Measurements from ENCODE around the gene POLD3.

GRCh38 chr11:74466502-74467390 lies 603 bp downstream of the KCNE3 start:
- PRO-cap, 3 experiments: no peak in any of the 3 experiments
- RAMPAGE, long total RNA, 4 experiments: no peak in any of the 4 experiments
- RRBS: 21% methylated on average over 4 of the region's 35 CpGs

DNA sequence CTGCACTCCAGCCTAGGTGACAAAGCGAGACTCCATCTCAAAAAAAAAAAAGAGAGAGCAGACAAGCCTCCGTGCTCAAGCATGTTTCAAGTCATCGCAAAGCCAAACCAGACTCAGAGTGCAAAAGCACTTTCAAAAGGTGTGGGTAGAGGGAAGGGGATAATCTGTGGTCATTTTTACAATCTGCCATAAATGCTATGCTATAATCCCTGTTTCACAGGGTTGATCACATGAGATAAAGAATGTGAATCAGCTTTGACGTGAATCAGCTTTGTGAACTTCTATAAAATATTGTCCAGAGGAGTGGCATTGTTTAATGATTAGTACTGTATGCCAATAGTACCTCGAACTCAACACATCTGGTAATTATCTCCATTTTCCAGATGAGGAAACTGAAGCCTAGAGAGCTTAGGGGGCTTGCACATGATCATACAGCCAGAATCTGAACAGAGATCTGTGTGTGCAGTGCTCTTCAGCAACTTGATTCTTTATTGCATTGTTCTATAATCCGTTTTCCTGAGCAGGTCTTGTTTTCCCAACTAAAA lies 20.0 kb upstream of the POLD3 start:
- PRO-cap, 3 experiments: no peak in any of the 3 experiments
- RAMPAGE, long total RNA, 4 experiments: no peak in any of the 4 experiments
- RRBS: no CpG with 5 or more reads among the region's 6 CpGs

DNA sequence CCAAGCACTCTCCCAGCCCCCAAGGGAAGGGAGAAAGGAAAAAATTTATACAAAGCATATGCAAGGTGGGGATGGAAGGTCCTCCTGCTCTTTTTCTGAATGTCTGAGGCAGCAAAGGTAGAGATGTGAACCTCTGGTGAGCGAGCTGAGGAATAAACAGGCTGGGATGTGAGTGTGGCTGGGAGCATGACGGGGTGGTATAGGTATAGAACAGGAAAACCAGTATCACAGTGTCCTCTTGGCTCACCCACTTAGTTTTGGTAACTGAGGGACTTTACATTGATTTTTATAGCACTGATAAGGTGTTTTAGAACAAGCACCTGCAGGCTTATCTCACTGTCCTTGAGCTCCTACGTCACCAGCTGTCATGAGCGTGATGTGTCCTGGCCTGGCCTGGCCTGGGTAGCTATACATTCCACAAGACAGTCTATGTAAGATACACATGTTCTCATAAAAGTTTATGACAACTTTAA lies 10.3 kb upstream of the POLD3 start:
- PRO-cap, 3 experiments: no peak in any of the 3 experiments
- RAMPAGE, long total RNA, 4 experiments: no peak in any of the 4 experiments
- RRBS: no CpG with 5 or more reads among the region's 4 CpGs

GRCh38 chr11:74592373-74593436 lies at the start of gene POLD3:
POLD3 (plus strand) TSS chr11:74592582.
- PRO-cap, 3 experiments: peak in 3 of 3 experiments; most common plus-strand start chr11:74592620 (in 3); most common minus-strand start chr11:74592491 (in 2)
- RAMPAGE, long total RNA, 4 experiments: start-site peak on the plus strand in 4 of 4 experiments, at chr11:74592588-74592648 at its widest, 31 to 76 reads per replicate
- RRBS: no CpG with 5 or more reads among the region's 65 CpGs

DNA sequence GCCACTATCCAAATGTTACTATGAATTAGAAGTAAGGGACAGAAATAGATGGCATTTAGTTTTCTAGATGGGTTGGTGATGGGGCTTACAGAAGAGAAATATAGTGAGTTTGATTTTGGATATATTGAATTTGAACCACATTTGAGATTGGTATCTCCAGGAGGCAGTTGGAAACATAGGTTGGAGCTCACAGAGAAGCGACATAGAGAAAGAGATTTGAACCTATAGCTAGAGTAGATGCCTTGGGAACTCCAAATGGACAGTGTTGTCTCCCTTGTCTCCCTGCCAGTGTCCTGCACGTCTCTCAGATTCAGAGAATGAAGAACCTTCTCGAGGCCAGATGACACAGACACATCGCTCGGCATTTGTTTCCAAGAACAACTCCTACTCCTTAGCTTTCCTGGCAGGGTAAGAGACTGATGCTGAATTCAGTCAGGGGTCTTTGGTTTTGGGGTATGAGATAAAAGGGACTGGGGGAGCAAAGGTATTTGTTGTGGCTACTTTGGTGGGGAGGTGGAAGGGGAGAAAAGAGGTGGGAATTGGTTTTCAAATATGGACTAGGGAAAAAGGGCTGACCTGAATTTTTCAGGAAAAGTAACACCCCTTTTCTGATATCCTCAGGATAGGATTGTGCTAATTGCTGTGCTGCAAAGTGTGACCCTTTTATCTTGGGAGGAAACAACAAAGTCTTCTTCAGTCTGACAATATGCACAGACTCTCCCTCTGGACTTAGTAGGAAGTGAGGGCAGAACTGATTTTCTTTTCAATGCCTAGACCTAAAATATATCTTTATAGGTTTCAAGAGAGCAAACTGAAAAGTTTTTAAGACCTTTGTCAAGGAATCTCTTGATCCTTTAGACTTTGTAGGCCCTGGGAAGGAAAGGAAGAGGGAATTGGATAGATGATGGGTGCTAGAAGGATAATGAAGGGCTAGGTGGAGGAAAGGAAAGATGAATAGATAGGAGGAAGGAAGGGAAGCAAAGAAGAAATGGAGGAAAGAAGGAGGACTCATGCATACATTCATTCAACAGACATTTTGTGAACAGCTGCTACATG lies 69.0 kb downstream of the RNF169 start:
- PRO-cap, 3 experiments: no peak in any of the 3 experiments
- RAMPAGE, long total RNA, 4 experiments: start-site peak on the minus strand in 1 of 4 experiments, centred at position 367 of the sequence, 6 reads per replicate
- RRBS: no CpG with 5 or more reads among the region's 5 CpGs

DNA sequence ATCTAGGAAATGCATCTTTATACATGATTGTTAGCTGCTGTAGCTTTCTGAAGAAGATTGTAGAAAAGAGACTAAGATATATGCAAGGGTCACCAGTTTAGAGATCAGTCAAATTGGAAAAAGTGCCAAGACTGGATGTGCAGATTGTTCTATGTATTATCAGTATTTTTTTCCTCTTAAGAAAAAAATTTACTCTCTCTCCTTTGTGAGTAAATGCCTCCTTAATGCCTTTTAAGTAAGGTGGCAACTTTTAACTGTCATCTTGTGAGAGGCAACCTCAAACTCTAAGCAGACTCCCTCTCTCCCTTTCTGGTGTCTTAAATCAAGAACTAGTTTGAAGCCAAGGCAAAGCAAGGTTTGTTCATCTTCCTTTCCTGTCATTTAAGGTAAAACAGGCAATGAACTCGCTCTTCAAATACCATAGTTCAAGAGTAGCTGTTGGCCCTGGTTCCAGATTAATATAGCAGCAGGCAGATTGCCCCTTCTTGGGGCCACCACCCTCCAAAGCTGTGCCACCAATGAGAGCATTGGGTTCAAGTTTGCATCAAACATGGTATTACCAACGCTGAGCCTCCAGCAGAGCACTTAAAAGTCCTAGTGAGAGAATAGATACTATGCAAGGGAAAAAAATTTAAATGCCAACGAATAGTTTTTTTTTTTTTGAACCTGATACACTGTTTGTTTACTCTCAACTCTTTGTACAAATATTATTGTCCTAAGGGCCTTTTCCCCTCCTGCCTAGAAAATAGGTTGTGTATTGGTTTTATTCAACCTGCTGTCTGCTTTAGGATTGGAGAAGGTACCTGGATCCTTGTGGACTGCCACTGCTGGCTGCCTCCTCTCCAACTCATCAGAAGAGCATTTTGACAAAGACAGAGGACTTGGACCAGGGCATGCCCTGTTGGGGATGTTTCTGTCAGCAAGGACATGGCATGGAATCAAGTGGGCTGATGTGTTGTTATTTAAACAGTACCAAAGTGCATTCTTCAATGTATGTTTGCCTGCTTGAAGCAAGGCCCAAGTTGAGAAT lies 93.0 kb downstream of the RNF169 start:
- PRO-cap, 3 experiments: no peak in any of the 3 experiments
- RAMPAGE, long total RNA, 4 experiments: no peak in any of the 4 experiments
- RRBS: no CpG with 5 or more reads among the region's 3 CpGs

- PRO-cap, 3 experiments: peak in 1 of 3 experiments; most common plus-strand start chr11:75154878 (in 1); most common minus-strand start chr11:75154658 (in 1)
- RAMPAGE, long total RNA, 4 experiments: no peak in any of the 4 experiments
- RRBS: no CpG with 5 or more reads among the region's 9 CpGs
Measured at GRCh38 chr11:75154514-75155549, 3.9 kb downstream of the SLCO2B1 start.

GRCh38 chr11:75203983-75204698 lies 36.4 kb upstream of the TPBGL start:
- PRO-cap, 3 experiments: peak in 1 of 3 experiments; most common plus-strand start chr11:75204531 (in 1)
- RAMPAGE, long total RNA, 4 experiments: no peak in any of the 4 experiments
- RRBS: no CpG with 5 or more reads among the region's 10 CpGs

DNA sequence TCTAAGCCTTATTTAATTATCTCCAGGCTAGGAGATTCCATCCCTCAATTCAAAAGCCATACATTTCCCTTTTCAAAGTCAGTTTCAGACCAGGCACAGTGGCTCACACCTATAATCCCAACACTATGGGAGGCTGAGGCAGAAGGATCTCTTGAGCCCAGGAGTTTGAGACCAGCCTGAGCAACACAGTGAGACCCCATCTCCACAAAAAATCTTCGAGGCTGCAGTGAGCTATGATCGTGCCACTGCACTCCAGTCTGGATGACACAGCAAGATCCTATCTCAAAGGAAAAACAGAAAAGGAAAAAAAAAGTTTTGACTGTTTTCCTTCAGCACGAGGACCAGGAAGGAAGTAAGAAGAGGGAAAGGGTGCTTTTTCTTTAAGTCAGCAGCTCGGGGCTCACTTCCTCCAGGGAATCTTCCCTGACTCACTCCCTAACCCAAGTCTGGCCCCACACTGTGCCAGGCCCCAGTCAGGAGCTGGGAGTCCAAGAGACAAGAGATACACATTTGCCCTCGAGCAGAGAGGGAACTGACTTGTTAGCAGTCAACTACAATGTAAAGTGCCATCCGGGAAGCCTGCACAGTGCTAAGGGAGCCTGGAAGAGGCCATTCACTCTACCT lies 14.3 kb downstream of the ARRB1 start:
- PRO-cap, 3 experiments: peak in 3 of 3 experiments; most common plus-strand start position 472 of the sequence (in 3)
- RAMPAGE, long total RNA, 4 experiments: no peak in any of the 4 experiments
- RRBS: no CpG with 5 or more reads among the region's 6 CpGs

GRCh38 chr11:75341872-75342882 lies 9.3 kb downstream of the ARRB1 start:
- PRO-cap, 3 experiments: no peak in any of the 3 experiments
- RAMPAGE, long total RNA, 4 experiments: no peak in any of the 4 experiments
- RRBS: 61% methylated on average over 5 of the region's 18 CpGs

DNA sequence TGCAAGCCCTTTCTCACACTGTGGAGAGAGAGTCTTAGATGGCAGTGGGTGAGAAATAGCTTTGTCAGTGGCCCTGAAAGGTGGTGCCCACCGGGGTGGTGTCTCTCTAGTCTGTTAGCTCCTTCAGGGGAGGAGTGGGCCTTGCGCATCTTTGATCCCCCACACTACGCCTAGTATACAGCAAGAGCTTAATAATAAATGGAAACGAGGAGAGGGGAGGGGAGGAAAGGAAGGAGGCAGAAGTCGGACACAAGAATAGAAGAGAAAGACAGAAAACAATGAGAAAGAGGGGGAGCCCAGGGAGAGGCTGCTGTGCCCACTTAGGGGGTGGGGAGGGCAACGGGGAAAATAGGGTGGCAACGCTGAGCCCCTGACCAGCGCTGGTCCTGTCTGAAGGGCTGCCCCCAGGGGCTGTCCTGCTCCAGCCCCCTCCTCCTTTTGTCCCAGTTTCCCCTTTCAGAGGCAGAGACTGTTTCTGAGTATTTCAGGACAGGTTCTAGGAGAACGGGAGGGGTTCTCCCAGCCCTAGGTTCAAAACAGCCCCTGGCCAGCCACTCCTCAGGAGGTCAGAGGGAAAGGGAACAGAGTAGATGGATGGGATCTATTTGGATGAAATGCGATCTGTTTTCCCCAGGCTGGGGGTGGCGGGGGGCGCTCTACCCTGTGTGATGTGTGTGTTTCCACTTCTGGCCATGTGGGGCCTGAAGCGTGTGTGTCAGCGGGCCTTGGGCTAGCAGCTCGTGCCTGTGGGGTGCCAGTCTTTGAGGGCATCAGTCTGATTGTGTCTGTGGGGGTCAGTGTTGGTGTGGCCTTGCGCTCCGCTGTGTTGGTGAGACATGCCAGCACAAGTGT lies 1.1 kb downstream of the ARRB1 start:
- PRO-cap, 3 experiments: no peak in any of the 3 experiments
- RAMPAGE, long total RNA, 4 experiments: no peak in any of the 4 experiments
- RRBS: no CpG with 5 or more reads among the region's 17 CpGs

DNA sequence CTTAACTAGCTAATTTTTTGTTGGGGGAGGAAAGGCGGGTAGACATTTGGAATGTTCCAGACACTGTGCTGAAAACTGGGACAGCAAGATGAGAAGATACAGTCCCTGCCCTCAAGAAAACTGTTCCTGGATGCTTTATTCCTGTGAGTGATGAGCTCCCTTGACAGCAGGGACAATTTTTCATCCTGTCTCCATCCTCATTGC lies 21.0 kb upstream of the ARRB1 start:
- PRO-cap, 3 experiments: no peak in any of the 3 experiments
- RAMPAGE, long total RNA, 4 experiments: no peak in any of the 4 experiments
- RRBS: no CpG with 5 or more reads among the region's 1 CpG

DNA sequence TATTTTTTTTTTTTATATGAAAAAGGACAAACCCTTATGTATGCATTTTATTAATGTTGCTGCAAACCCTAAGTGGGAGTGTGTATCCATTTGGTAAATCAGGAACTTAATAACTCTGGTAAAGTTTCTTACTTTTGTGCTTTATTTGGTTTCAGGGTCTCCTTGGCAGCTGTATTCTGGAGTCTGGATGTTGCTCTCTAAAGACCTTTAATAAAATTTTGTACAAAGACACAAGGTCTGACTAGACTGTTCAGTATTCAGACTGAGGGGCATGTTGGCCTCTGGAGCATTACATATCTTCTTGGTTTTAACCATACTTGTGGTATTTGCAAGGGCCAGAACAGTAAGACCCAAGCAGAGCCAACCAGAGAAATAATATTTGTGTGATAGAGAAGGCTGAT lies 6.1 kb downstream of the RPS3 start:
- PRO-cap, 3 experiments: no peak in any of the 3 experiments
- RAMPAGE, long total RNA, 4 experiments: no peak in any of the 4 experiments

DNA sequence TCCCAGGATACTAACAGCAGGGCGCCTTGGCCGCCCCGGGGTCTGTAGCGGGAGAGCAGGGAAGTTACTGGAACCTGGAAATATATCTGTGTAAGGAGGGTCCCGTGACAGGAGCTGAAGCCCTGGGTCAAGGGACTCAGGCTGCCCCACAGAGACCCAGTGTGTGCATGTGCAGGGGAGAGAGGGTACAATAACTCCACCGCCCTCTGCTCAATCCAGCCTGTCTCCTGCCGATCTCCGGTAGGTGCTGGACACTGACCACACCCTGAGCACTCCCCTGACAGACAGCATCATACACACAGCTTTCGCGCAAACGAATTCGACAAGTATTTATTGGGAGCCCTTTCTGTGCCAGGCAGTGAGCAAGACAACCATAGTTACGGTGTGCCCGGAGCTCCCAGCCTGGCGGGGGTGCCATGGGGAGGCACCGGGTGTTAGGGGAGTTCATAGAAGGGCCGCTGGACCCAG lies 2.0 kb downstream of the KLHL35 start:
- PRO-cap, 3 experiments: no peak in any of the 3 experiments
- RAMPAGE, long total RNA, 4 experiments: no peak in any of the 4 experiments
- RRBS: 34% methylated on average over 3 of the region's 17 CpGs

GRCh38 chr11:75432663-75433035 lies 354 bp downstream of the KLHL35 start:
- PRO-cap, 3 experiments: no peak in any of the 3 experiments
- RAMPAGE, long total RNA, 4 experiments: no peak in any of the 4 experiments
- RRBS: no CpG with 5 or more reads among the region's 8 CpGs

DNA sequence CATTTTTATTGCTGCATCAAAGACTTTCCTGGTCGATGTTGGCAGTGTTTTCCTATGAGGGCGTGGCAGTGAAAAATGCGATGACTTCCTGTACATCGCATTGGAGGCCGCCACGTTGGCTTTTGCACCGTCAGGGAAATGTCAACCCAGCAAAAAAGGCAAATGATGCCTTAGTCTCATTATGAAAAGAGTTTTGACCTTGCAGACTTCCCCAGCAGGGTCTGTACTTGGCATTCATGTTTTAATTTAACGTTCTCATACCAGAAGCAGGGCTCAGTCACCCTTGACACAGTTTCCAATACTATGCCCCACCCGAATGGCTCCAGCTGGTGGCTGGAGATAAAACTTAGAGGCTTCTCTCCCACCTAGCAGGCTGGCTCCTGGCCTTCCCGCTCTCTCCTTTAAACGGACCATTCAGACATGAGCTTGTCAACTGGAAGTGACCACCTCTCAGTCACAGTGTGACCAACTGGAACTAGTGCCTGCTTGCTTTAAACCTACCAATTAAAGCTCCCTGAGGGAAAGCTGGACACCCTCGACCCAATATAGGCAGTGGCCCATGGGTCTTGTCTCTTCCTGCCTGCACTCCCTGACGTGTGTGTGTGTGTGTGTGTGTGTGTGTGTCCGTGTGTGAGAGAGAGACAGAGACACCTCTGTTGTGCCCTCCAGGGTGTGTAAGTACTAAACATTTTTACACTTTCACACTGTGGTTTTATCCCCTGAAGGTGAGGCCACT lies 8.7 kb upstream of the GDPD5 start:
- PRO-cap, 3 experiments: no peak in any of the 3 experiments
- RAMPAGE, long total RNA, 4 experiments: no peak in any of the 4 experiments
- RRBS: no CpG with 5 or more reads among the region's 14 CpGs

GRCh38 chr11:75583621-75584376 lies 21.7 kb downstream of the SERPINH1 start:
- PRO-cap, 3 experiments: peak in 3 of 3 experiments; most common plus-strand start chr11:75584153 (in 3); most common minus-strand start chr11:75584091 (in 3)
- RAMPAGE, long total RNA, 4 experiments: no peak in any of the 4 experiments
- RRBS: 12% methylated on average over 12 of the region's 44 CpGs

DNA sequence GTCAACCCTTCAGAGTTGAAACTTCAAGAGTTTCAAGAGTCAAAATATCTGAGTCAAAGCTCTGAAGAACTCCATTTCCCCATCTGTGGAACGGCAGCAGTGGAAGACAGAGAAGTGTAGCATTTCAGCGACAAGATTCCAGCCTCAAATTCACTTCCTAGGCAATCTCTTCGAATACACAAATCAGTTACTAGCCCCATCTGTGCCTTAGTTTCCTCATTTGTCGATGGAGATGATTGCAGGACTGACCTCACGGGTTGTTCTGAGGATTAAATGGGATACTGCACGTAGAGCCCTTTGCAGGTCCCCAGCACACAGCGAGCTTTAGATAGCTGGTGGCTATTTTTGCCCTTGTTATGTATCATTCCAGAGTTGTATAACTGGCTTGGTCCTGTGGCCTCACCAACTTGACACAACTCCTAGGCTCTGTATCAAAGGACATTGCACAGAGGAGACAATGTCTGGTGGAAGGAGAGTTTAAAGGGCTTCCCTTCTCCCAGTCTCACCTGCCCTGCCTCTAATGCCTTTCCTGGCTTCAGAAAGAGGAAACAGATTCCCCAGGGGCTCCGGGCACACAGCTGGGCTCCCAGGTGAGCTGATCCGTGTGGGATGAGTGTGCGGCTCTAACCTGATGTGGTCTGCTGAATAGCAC lies 22.8 kb upstream of the DGAT2 start:
- PRO-cap, 3 experiments: no peak in any of the 3 experiments
- RAMPAGE, long total RNA, 4 experiments: no peak in any of the 4 experiments
- RRBS: no CpG with 5 or more reads among the region's 10 CpGs

DNA sequence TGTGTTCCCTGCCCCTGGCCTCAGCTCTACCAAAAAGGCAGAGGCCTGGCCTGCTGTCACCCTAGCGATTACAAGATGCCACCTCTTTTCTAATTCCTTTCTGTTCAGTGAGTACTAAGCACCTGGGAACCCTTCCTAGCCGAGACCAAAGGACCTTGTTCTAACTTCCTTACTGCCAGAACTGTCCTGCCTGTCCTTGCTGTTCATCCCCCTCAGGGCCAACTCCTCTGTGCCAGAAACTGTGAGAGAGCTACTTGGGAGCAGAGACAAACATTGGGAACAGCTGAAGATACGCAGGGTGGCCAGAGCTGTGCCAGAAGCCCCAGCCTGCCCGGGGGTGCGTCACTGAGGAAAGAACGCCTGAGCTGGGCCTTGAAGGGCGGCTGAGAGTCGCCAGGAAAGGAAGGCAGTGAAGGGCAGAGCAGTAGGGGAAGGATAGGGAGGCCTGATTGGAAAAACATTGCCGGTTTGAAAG lies 12.7 kb upstream of the UVRAG start:
- PRO-cap, 3 experiments: peak in 2 of 3 experiments; most common plus-strand start position 375 of the sequence (in 1); most common minus-strand start position 223 of the sequence (in 1)
- RAMPAGE, long total RNA, 4 experiments: no peak in any of the 4 experiments
- RRBS: no CpG with 5 or more reads among the region's 9 CpGs

DNA sequence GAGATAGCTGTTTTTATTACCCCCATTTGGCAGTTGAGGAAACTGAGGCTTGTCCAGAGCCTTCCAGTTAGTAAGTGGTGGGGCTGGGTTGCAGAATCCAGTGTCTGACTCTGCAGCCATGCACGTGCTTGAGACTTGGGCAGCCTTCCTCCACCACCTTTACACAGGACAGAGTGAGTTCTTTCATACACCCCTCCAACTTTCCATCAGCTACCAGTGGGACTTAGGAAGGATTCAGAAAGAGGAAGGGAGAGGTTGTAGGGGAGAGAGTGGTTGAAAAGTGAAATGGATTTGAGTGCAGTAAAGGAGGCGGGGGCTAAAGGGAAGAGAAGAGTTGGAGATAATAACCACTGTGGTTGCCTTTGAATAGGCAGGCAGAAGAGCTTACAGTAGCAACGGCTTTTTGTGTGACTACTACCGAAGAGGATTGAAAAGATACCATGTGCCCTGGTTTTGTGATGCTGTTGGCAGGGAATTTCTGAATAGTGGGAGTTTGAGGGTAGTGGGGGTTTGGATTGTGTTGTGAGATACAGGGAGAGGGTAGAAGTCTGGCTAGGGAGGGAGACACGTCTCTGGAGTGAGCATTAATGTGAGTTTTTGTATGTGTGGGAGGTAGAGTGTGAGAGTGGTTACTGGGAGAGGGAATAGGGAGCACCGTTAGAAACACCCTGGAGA lies 1.7 kb downstream of the UVRAG start:
- PRO-cap, 3 experiments: peak in 1 of 3 experiments; most common plus-strand start position 93 of the sequence (in 1); most common minus-strand start position 76 of the sequence (in 1)
- RAMPAGE, long total RNA, 4 experiments: no peak in any of the 4 experiments
- RRBS: no CpG with 5 or more reads among the region's 6 CpGs